AG10803 (cell line): Measurements from ENCODE around the gene RAB29.

DNA sequence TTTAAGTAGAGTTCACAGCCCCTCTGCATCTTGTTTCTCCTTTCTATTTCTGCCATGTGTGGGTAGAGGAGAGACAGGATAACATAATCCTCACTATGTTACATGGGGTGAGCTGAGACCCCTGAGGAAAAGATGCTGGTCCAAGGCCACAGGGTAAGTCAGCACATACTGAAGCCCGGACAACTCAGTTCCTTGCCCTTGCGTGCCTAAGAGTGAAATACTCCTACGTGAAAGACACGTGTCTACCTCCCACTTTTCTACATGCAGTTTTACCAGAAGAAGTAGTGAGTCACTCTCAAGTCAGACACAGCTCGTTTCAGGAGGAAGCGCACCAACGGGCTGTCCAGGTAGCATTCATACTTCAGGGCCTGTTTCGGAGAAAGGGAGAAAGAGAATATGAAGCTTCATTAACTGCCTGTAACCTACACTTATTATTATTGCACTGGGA is 32.2 kb upstream of the PPP1R15B start:
- RRBS = no CpG with 5 or more reads among the region's 8 CpGs

- RRBS = no CpG with 5 or more reads among the region's 17 CpGs
Observed at GRCh38 chr1:204450168-204451614, 39.1 kb upstream of the PPP1R15B start.

GRCh38 chr1:204990534-204991097 is 52.4 kb upstream of the CNTN2 start:
- RRBS = no CpG with 5 or more reads among the region's 5 CpGs

DNA sequence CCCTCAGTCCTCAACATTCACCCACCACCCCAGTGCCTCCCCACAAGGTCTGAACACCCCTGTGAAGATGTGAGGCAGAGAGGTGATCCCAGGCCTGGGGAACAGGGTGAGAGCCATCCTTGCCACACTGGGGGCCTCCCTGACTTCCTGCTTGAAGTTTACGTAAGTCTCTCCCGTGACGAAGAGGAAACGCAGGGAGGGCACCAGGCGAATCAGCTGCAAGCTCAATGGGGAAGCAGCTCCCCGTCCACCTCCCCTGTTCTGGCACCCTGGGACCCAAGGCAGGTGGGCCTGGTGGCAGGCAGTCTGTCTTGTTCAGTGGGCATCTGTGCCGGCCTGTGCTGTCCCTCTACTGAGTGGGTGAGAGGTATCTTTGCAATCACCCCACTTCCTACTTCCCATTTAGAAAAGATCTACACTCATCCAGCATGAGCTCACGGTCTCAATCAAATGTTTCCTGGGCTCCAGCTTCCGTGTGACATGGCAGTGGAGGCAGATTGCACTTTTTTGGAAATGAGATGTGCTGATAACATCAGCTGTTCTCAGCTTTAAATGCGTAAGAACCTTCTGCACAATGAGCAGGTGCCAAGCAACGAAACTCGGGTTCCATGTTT is 50.4 kb upstream of the CNTN2 start:
- RRBS = no CpG with 5 or more reads among the region's 12 CpGs

- RRBS = no CpG with 5 or more reads among the region's 13 CpGs
Observed at GRCh38 chr1:205119646-205120771, 1.8 kb downstream of the RBBP5 start.

DNA sequence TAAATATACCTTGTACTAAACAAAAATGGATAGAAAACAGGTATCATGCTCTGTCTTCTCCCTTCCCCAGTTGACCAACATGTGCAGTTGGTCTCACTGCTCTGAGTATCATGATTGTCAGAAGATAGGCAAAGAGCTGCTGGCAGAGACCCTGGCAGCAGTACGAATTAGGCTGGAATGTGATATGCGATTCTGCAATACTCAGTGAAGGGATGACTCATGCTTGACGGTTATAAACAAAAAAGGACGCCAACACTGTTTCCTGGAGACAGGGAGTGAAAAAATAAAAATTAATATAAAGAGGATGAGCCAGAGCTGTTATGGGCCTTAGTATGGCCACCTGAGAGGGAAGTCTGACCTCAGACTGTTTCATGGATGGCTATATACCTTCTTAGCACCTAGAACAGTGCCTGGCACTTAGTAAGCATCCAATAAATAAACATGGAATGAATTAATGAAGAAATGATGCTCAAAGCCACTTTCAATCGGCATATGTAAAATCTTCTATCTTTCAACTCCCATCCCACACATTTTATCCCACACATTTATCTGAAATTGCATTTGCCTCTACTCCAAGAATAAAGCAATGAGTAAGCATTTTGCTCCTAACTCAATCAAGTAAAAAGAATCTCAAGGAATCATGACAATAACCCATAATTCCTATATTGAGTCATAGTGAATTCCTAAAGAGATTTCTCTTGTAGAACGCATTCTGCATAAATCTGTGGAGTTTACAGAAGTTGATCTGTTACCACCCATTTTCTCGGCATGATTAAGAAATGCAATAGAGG is 35.9 kb downstream of the DSTYK start:
- RRBS = no CpG with 5 or more reads among the region's 7 CpGs

DNA sequence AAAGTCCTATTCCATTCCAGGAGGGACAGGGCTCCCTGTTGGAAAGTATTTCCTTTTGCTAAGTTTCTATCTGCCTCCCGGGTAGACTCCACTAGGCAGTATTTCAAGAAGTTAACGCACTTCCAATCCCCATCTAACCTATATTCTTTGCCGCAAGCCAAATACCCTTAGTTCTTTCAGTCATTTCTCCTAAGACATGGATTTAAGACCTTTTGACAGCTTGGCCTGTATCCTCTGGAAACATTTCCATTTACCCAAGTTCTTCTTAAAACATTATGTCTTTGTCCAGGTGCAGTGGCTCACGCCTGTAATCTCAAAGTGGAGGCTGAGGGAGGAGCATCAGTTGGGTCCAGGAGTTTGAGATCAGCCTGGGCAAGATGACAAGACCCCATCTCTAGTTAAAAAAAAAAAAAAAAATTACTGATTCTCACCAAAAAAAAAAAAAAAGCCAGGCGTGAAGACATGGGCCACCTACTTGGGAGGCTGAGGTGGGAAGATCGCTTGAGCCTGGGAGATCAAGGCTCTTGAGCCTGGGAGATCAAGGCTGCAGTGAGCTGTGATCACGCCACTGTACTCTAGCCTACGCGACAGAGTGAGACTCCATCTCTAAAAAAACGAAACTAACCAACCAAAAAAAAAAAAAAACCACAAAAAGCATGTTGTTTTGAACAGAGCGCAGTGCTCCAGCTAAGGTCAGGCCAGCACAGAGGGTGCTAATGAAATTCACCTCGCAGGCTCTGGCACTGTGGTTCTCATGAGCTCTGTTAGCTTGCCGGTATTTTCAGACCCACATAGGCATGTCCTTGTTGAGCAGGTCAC is 36.1 kb downstream of the NUAK2 start:
- RRBS = no CpG with 5 or more reads among the region's 13 CpGs

- RRBS = no CpG with 5 or more reads among the region's 9 CpGs
Observed at GRCh38 chr1:205293442-205294031, 28.0 kb downstream of the NUAK2 start.

DNA sequence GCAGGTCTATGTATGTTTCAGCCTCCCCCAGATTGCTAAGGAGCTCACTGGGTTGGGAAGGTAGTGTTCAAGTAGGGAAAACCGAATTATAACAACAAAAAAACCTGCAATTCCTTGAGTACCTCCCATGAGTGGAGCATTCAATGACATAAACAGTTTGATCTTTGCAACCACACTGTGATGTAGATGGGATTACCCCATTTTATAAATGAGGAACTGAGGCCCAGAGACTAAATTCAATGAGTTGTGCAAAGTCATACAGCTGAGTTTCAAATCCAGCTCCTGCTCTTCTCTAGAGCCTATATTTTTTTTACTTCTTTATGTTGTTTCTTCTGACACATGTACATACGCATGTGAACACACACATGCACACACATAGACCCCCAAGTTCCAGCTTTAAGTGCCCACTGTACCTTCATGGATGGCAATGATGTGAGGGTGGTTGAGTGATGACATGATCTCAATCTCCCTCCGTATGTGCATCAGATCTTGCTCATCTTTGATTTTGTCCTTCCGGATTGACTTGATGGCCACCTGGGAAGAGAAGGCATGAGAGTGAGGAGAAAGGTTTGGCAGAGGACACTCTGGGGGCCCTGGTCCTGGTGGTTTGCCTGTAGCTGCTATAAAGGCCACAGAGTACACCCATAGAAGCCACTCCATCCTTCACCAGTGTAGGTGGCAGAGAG is 10.1 kb downstream of the NUAK2 start:
- RRBS = no CpG with 5 or more reads among the region's 4 CpGs

DNA sequence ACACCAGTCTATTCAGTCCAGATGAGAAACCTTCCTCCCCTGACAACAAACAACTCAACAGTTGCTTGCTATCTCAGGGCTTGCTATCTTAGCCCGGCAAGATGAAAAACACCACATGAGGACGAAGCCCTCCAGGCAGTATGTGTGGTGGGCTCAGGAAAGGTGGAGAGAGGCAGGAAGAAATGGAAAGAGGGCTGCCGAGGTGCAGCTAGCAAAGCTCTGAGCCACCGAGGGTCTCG is 8.4 kb downstream of the NUAK2 start:
- RRBS = no CpG with 5 or more reads among the region's 5 CpGs

DNA sequence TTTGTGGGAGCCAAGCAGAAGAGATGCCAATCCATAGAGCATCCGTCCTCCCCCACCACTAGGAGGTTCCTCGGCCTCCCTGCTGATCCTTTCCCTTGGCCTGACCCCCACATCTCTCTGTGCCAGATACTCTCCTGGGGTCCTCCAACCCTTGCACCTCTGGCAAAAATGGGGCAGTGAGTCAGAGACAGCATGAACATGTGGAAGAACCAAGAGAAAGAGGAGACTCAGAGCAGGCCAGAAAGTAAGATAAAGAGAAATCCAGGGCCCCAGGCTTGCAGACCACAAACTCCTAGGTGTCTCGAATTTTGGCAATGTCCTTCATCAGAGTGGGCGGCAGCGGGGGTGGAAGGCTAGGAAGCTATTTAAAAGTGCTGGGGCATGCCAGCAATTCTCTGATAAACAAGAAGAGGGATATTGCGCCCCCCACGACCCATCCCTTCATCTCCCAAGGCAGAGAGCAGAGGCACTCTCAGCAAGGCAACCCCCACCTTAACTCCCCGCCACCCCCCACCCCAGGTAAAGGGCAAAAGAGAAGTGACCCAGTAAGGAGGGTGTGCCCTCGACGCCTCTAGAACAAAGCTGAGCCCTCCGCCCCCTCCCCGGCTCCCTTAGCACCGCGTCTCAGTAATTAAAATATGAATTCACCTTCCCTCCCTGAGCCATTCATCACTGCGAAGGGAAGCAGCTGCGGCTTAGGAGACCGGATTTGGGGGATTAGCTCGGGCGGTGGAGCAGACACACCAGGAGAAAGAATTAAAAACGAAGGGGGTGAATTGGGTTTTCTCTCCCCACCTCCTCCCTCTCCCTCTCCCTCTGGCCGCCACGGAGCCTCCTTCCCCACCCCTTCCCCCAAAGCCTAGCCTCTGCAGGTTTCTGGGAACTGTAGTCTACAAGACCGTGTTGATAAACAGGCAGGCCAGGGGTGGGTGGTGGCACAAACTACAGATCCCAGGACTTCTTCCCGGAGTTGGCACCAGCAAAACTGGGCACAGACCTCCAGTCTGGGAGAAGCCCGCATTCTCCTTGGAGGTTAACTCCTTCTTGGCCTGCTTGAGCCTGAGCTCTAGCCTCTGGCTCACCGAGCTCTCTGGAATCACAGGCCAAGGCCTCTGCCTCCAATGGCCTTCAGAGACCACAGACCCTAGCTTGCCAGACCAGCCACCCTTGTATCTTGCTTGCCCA is 11.1 kb downstream of the BLACAT1 start:
- RRBS = 8% methylated on average over 6 of the region's 26 CpGs

DNA sequence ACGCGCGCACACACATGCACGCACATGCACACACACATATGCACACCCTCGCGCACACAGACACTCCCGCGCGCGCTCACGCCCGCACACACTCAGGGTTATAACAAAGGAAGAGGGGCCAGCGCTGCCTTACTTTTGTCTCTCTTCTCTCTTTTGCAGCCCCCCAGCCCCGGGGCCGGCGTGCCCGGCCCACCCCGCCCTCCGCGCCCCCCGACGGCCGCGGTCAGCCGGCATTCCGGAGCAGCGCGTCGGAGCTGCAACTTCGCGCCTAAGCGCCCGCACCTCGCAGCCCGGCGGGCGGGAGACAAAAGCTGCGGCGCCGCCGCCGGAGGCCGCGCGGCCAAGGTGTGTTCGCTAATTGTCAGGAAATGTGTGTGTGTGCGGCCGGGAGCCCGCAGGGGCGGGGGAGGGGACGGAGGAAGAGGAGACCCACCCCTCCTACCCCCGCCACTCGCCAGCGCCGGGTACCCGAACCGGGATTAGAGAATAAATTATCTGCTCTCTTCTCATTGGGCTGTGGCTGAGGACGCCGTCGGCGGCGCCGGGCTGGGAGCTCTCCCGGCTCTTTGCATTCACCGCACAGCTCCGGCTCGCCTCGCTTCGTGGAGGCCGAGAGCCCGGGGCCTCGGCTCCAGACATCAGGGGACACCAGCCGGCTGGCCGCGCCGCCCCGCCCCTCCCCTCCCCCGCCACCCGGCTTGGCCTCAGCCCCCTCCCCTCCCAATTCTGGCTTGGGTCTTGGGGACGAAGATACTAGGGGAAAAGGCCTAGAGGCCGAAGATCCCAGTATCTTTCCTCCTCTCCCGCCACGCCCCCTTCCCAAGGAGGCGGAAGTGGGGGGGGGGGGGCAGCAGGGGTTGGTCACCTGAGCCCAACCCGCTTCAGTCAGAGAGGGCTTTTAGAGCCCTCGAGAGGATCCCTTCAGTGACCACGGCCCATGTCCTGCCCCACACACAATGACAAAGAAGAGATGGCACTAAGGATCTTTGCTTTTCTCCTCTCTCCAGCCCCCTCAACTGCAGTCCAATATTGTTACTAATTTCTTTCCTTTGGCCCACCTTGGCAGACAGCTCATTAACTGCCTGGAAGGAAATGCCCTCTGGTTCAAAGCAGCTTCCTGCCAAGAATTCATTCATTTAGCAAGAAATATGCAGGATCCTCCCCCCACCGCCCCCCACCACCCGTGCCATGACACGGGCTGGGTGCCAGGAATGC is 1.3 kb upstream of the BLACAT1 start:
- RRBS = 3% methylated on average over 53 of the region's 90 CpGs

GRCh38 chr1:205536617-205537440 is 32.0 kb upstream of the MFSD4A start:
- RRBS = 45% methylated on average over 3 of the region's 10 CpGs

DNA sequence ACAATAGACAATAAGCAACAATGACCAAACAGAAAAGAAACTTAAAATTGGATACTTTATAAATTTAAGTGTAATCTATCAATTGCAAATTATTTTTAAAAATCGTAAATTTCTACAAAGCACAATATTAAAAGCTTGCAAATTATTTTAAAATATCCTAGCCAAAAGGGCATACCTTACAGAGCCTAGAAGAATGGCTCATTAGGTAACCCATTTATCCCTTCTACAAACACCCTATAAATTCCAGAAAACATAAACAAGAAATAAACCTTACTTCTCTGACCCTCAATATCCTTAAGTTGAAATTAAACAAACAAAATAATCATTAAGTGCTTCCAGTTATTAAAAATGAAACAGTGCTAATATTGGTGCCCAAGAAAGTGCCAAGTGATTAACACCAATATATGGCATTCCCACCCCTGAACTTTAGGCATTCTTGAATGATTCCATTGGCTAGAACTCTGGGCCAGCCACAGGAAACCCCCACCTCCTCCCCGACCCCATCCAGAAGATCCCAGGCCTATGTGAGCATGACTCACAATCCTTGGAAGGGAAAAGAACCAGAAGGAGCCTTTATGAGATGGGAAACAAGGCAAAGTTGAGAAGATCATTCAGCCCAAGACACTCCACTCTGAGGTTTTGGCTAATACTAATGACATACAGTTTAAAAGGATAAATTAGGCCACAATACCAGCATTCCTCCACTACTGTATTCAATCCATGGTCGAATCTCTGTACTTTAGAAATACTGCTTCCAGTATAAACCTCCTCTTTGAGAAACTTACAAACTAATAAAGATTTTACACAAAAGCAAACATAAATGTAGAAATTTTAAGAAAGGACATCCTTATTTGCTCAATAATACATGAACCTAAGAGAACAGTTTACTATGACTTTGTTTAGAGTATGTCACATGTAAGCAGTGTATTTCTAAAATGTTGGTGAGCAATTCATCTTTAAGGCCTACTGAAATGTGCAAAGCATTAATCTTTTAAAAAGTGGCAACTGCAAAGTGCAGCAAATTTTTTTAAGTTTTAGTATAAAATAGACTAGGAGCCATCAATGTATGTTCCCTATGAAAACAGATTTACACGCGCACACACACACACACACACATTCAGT is 21.8 kb downstream of the ELK4 start:
- RRBS = no CpG with 5 or more reads among the region's 5 CpGs

DNA sequence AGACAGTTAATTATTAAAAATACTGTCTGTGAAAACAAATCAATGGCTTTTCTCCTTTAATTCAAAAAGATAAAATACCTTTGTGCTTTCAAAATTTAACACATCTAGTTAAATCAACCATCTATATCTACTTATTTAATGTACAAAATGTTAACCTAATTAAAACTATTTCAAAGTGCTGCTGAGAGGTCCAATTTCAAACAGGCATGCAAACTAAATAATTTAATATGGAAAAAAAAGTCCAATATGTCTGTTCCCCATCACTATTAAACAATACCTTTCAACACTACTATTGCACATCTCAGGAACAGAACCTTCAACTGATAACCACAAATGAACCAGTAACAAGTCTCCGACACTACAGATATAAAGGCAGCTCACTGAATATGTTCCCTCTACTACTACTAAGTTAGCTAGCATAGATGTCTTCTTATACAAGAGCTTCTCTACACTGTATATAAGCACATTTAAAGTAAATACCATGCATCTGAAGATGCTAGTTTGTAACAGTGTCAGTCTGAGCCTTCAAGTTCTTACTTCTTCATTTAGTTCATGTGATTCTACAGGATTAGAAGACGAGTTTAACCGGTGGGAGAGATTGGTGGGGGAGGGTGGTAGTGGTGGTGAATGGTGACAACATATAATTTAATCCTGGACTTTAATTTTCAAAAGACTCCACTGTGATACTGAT is 17.4 kb downstream of the ELK4 start:
- RRBS = no CpG with 5 or more reads among the region's 3 CpGs

GRCh38 chr1:205633288-205633930 is 1.6 kb upstream of the ELK4 start:
- RRBS = no CpG with 5 or more reads among the region's 5 CpGs

DNA sequence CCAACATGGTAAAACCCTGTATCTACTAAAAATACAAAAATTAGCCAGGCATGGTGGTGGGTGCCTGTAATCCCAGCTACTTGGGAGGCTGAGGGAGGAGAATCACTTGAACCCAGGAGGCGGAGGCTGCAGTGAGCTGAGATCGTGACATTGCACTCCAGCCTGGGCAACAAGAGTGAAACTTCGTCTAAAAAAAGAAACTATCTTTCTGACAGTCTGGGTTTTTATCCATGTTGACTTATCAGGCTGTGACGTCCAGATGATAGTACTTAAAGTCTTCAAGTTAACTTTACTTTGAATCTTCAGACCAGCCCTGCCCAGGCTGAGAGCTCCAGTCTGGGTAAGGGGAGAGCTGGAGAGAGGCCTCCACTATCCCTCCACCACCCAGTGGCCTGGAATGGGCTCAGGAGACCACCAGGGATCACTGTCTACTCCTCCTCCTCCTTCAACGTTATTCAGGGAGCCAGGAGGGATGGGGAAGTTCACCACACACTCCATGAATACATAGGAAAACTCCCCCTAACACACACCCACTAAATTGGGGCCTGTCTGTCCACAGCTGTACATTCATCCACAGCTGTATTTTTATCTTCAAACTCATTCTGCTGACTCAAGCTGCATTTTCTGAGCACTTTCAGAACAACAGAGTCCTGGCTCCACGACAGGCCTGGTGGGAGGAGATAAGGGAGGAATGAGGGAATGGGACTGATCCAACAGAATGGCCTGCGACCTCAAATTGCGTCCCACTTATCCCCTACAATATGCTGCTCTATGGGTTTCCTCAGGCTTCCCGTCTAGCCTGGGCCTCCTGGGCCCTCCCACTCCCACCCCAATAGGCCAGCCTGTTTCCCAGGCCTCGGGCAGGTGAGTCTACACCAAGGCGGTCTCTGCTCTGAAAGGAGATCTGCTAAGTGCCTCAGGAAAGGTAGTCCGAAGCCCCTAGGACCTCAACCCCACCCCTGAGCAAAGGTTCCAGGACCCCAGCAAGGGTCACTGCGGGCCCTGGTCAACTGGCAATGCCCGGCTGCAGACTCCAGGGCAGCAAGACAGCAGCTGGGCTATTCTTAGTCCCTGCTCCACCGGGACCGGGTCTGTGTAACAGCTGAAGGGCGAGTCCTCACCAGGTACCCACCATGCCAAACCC is 1.8 kb downstream of the SLC45A3 start:
- RRBS = 88% methylated on average over 2 of the region's 17 CpGs

- RRBS = no CpG with 5 or more reads among the region's 2 CpGs
Observed at GRCh38 chr1:205723789-205724280, 26.1 kb downstream of the NUCKS1 start.

GRCh38 chr1:205733841-205734653 is 15.9 kb downstream of the NUCKS1 start:
- RRBS = no CpG with 5 or more reads among the region's 5 CpGs

- RRBS = 1% methylated on average over 16 of the region's 43 CpGs
Observed at GRCh38 chr1:205774971-205775604, at the start of gene RAB29. Gene RAB29 (minus strand): TSS chr1:205775482.